ReNcell CX (cell line): ENCODE data around the genes PADI2 and KLHDC7A.

- PRO-cap: no peak
These were observed 5.9 kb upstream of the MFAP2 start for GRCh38 chr1:16985907-16987053.

- PRO-cap: no peak
These were observed 664 bp downstream of the SDHB start for GRCh38 chr1:17053132-17053604.

DNA sequence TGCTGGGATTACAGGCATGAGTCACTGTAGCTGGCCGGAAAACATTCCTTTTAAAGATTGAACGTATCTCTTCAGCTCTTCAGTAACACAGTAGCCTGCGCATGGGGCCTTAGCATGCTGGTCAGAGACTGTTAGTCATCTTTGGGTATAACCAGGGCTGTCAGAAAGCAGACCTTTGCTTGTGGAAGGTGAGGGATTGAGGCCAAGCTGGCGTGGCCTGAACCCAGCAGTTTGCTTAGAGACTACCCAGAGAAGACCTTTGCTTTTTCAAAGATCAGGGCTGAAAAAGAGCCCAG is 9.7 kb upstream of the SDHB start:
- PRO-cap: no peak

- PRO-cap: no peak
These were observed 6.1 kb downstream of the PADI2 start for GRCh38 chr1:17113166-17113602.

- PRO-cap: no peak
These were observed 1.4 kb downstream of the PADI2 start for GRCh38 chr1:17117452-17118737.

GRCh38 chr1:17119236-17120217 is at the start of gene PADI2:
TSS of gene PADI2 (minus strand) at chr1:17119451.
- PRO-cap: bidirectional peak, plus-strand start at chr1:17119605, minus-strand start at chr1:17119447; unidirectional peak, plus-strand start at chr1:17119979

- PRO-cap: no peak
These were observed 36.9 kb upstream of the PADI2 start for GRCh38 chr1:17156040-17156566.

DNA sequence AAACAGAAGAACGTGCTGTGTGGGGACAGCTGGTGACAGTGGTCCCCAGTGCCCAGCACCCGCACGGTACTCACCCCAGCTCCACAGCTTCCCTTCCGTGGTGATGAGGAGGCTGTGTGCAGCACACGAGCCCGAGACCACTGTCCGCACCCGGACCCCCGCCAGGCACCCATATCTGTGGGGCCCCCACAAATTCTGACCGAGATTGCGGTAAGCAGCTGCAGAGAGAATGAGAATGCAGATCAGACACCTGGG is 14.1 kb downstream of the RCC2 start:
- PRO-cap: no peak

GRCh38 chr1:17519797-17520570 is 19.5 kb upstream of the ARHGEF10L start:
- PRO-cap: no peak

DNA sequence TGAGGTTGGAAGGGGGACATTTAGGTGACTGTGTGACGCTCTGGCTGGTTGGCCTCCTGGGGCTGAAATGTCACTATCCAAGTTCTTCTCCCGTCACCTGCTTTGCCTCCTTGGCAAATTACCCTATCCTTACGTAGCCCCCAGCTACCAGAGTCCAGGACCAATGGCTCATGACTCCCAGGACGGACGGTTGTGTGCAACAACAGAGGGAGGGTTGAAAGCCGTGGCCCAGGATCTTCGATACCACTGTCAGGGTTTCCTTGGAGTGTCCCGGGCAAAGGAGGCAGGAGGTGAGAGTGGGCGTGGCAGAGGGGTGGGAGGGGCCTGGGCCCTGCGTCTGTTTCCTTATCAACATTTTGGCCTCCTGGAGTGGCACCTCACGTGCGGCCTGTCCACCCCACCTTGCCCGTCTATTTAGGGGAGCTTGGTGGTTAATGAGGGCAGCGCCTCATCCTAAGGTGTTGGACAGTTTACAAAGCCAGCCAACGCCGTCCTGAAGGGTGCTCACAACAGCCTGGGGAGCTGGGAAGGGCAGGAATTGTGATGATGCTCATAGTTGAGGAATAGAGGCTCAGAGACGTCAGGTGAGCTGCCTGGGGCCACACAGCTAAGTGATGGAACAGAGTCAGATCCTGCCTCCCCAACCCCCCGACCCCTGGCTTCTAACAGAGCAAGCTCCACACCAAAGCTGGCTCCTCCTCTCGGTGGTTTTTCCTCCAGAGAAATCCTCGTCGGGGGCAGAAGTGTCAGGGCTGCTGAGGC is 17.5 kb upstream of the ARHGEF10L start:
- PRO-cap: no peak

DNA sequence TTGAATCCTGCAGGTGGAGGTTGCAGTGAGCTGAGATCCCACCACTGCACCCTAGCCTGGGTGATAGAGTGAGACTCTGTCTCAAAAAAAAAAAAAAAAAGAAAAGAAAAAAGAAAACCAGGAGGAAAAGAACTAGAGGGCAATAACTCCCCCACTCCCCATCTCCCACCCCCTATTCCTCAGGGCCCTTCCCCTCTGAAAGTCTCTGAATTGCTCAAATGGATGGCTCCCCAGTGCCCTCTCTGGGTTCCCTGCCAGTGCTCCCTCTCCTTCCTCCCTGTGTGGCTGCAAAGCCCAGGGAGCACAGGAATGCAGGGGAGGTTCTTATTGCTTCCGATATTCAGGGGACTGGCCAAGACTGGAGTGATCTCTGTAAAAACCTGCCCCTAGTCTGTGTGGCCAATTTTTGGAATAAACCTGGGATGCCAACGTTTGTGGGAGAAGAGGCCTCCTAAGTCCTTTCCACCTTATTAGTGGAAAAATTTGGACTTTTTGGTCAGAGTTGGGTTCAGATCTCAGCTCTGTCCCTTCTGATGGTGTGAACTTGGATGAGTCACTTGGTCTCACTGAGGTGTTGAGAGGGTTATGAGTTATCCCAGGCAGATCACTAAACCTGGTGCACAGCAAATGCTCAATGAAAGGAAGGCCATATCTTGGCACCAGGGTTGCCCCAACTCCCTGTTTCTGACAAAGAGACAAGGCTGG is 13.4 kb upstream of the ARHGEF10L start:
- PRO-cap: no peak

- PRO-cap: unidirectional peak, plus-strand start at chr1:17532084; unidirectional peak, minus-strand start at chr1:17532237
These were observed 7.8 kb upstream of the ARHGEF10L start for GRCh38 chr1:17531338-17532544.

- PRO-cap: no peak
These were observed 52.6 kb downstream of the ARHGEF10L start for GRCh38 chr1:17591829-17592708.

DNA sequence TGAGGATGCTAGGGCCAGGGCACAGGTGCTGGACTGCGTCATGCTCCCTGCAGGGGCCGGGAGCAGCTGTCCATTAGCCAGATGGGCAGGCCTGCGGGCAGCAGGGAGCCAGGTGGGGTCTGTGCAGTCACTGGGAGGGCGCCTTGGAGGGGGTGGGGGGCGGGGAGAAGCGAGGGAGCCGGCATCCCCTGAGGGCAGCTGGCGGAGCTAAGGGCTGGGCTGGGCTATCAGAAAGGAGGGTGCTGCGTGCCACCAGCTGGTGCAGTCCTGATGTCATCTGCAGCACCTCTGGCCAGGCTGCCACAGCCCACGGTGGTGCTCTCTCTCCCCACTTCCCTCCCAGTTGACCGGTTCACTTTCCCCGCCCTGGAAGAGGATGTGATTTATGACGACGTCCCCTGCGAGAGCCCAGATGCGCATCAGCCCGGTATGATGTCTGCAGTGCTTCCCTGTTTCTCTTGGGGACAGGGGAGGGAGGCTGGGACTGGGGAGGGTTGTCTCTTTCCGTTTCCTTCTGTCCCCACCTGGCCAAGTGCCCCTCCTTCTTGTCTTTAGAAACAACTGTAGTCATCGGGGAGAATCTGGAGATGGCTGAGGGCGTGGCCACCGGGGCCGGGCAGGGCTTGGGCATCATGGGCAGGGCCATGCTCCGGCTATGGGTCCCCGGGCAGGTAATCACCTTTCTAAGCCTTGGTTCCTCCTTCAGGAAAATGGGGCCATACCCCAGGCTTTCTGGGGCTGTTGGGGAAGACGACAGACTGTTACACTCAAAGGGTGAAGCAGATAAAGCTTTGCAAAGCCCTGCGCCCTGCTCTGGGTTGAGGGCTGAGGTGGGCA is 63.9 kb downstream of the ARHGEF10L start:
- PRO-cap: no peak

GRCh38 chr1:17605562-17606300 is 66.2 kb downstream of the ARHGEF10L start:
- PRO-cap: no peak

DNA sequence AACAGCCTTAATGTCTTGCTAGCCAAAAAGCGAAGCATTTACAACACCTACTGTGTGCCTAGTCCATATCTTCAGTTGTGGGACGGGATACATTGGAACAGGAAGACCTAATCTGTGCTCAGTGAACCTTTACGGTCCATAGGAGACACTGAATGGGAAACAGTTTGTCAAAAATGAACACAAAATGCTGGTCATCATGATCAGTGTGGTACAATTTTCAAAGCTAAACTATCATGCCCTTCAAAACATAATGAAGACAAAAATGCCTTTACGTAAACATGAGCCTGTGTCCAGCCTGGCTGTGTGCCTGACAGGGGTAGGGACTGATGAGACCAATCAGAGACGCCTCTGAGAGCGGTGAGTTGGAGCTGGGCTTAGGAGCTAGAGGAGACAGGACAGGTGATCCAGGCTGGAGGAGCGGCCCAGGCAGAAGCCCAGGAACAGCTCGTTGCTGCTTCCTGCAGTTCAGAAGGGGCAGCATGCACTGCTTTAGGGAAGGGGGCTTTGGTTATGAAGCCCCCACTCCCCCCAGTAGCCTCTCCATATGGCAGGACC is 70.0 kb downstream of the ARHGEF10L start:
- PRO-cap: no peak

DNA sequence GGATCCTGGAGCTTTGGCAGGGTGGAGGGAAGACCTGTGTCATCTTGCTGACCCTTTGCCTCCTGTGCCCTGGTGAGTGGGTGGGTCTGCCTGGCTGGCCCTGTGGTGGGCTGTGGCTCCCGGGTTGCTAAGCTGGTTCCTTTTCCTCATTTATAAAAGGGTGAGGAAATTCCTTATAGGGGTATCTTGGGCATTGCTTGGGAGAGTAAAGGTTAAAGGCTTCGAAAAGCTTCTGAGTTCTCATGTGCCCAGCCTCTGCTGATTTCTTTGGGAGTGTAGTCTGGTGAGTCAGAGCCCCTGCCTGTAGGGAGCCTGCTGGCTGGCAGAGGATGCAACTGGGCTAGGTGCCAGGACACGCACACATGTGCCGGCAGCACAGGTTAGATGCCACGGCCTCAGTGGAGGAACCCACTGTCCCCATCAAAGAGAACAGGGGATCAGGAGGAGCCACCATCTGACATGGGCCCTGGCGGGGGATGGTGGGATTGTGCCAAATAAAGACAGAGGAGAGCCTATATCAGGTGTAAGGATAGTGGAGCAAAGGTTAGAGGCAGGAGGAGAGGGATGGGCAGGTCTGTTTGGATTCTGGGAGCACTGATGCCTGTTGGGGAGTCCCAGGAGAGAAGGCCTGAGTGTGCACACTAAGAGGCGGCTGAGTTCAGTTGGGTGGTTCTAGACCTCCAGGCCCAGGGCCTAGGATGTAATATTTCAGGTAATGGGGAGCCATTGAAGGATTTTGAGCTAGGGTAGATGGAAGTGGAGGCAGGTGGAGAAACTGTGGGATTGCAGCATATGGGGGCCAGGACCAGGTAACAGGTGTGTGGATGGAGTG is 85.4 kb downstream of the ARHGEF10L start:
- PRO-cap: no peak

- PRO-cap: no peak
These were observed 107.4 kb downstream of the ARHGEF10L start for GRCh38 chr1:17646771-17647491.

GRCh38 chr1:18480037-18481239 is at the start of gene KLHDC7A:
TSS of gene KLHDC7A (plus strand) at chr1:18480930.
- PRO-cap: unidirectional peak, plus-strand start at chr1:18481019

DNA sequence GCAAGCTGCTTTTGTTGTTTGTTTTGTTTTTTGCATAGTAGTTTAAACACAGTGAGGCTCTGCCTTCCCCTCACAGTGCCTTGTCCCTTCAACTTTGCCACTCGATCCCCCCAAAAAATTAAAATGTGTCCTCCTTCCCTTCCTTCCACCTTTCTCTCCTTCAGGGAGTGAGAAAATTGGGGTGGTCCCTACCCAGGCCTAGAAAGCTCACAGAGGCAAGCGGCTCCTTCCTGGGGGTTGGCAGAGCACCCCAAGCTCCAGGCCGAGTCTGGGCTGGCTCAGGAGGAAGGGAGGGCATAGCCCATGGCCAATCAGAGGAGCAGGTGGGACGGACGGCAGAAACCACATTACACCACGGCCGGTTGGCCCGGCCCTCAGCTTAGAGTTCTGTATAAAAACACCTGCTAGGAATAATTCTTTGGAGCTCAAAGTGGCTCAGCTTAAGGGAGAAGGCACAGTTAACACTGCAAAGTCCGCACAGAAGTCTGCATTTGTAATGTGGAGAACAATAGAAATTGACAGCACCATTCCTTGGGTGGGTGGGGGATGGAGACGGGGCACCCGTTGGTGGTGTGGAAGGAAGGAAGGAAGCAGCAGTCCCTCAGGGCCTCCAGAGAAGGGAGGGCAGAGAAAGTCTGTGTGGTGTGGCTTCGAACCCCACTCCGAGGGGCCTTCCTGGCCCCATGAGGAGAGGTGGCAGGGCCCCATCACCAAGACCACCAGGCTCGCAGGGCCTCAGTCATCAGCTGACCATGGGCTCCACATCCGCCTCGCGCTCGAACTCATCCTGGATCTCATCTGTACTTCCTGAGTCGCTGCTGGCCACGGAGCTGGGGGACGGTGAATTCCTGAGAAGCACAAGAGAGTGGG is 5.7 kb upstream of the ALDH4A1 start:
- PRO-cap: no peak